ENCODE data around the gene COL6A1.

- PRO-cap: no peak
Measured at GRCh38 chr21:45304995-45305346, 17.3 kb upstream of the POFUT2 start.

DNA sequence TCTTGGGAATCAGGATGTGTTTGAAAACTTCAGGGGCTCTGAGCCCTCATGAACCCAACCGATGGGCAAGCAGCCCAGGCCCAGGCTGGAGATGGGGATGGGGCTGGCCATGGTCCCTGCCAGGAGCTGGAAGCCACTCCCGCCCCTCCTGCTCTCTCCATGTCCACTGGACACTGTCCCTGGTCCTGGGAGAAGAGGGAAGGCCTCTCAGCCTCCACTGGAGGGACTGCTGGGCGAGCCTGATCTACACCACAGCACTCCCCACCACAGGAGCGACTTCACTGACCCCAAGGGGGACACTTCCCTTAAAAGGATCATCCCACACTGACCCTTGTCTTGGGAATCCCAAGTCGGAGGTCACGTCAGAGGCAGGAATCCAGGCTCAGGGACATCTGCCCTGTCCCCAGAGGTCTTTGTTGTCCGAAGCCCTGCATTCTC, 16.9 kb upstream of the COL18A1 start:
- PRO-cap: no peak

GRCh38 chr21:45418159-45418830, 13.3 kb downstream of the COL18A1 start:
- PRO-cap: no peak

- PRO-cap: no peak
Measured at GRCh38 chr21:45475173-45475768, 67.0 kb downstream of the SLC19A1 start.

GRCh38 chr21:45527707-45527906, 14.6 kb downstream of the SLC19A1 start:
- PRO-cap: no peak

DNA sequence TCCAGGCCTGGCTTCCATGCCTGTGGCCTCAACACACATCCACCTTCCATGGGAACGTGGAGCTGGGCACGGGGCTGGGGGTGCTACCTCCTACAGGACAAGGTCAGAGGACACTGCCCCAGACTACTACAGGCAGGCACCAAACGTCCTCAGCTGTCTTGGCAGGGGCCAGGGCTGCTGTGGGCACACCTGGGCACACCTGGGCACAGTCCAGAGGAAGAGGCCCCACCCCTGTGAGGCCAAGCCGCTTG, 9.1 kb downstream of the SLC19A1 start:
- PRO-cap: no peak

DNA sequence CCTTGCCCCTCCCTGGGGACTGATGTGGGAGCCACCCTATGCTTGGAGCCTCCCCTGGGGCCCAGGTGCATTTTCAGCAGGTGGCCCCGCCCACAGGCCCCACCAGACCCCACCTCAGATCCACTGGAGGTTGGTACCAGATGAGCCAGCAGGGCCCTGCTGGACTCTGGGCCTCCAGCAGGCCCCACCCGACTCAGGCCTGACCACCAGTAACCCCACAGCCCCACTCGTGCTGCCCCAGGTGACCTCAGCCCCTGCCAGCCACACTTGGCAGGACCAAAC, 8.8 kb downstream of the SLC19A1 start:
- PRO-cap: no peak

- PRO-cap: no peak
Measured at GRCh38 chr21:45634300-45634917, 9.1 kb upstream of the PCBP3 start.

DNA sequence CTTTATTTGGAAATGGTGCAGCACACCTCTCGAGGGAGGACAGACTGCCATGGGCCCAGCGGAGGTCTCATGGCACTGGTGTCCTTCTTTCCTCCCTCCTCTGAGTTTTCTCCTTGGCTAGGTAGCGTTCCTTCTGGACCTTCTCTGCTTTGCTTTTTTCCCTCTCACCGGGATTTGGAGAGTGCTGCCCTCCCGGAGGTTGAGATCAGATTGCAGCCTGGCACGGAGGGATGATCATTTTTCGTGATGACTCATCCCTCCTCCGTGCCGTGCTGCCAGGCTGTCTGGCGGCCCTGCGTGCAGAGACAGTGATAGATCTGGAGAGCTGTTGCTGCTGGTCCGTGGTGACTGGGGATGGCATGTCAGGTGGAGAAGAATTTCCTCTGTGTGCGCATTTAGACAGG, 104.2 kb downstream of the PCBP3 start:
- PRO-cap: no peak

DNA sequence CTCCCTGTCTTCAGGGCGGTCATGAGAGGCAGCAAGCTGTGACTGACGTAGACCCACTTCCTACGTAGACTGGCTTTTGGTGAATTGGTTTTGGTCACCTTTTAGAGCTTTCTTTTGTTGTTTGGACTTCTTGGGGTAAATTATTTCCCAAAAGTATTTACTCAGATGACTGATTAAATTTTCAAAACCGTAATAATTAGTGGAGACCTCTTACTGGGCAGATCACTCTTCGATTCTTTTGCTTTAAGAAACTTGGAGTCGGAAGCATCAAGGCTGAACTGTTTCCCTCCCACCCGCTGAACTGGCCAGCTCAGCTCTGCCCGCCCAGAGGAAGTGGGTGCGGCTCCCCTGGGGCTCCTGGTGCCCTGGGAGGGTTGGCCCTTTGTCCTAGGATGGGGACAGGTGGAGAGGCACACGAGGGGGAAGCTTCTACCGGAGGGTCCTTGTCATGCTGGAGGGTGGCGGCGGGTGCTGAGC, 64.5 kb upstream of the COL6A1 start:
- PRO-cap: no peak

GRCh38 chr21:45957929-45958571, 23.5 kb upstream of the COL6A1 start:
- PRO-cap: no peak

- PRO-cap: unidirectional peak, plus-strand start at chr21:45981770
Measured at GRCh38 chr21:45981637-45982005, at the start of gene COL6A1. COL6A1 (plus strand) TSS chr21:45981770.

GRCh38 chr21:46021723-46022859, 40.5 kb downstream of the COL6A1 start:
- PRO-cap: no peak

- PRO-cap: no peak
Measured at GRCh38 chr21:46036133-46037062, 54.8 kb downstream of the COL6A1 start.

DNA sequence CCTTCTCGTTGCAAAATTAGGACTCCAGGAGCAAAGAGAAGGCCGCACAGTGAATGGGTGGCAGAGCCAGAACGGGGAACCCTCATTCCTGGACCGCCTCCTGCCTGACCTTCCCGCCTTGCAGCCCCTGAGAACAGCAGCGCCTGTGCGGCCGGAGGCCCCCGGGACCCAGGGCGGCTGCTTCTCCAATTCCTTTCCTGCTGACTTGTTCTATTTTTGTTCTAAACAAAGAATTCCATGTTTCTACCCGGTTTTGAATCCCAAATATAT, 32.0 kb upstream of the COL6A2 start:
- PRO-cap: no peak

GRCh38 chr21:46079190-46079724, 18.7 kb upstream of the COL6A2 start:
- PRO-cap: no peak

- PRO-cap: no peak
Measured at GRCh38 chr21:46080232-46080951, 17.5 kb upstream of the COL6A2 start.

GRCh38 chr21:46129597-46129845, 25.9 kb downstream of the FTCD start:
- PRO-cap: no peak

GRCh38 chr21:46142390-46143008, 12.9 kb downstream of the FTCD start:
- PRO-cap: unidirectional peak, minus-strand start at chr21:46142708

DNA sequence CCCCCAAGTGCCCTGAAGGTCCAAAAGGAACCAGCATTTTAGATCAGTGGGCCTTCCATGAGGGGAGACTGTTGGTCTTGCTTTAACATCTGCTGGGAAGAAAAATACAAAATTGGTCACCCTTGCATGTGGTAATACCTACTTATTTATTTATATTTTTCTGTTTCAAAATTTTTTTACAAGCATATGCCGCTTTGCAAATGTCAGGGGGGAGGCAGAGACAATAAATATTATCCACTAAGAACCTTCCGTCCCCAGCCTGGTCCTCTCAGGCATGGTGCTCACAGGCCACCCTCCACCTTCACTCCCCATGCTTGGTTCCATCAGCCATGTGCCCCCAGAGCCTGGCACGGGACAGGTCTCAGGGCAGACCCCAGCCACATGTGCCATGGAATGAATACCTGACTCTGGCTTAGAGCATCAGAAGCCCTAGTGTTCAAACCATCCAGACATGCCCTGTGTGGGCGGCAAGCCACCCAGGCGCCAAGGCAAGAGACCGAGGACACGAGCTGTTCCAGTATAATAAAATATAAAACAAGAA, 5.5 kb downstream of the LSS start:
- PRO-cap: no peak

All from mesothelial cell of epicardium (in vitro differentiated cells).